ENCODE measurements around a stretch of chr10.

DNA sequence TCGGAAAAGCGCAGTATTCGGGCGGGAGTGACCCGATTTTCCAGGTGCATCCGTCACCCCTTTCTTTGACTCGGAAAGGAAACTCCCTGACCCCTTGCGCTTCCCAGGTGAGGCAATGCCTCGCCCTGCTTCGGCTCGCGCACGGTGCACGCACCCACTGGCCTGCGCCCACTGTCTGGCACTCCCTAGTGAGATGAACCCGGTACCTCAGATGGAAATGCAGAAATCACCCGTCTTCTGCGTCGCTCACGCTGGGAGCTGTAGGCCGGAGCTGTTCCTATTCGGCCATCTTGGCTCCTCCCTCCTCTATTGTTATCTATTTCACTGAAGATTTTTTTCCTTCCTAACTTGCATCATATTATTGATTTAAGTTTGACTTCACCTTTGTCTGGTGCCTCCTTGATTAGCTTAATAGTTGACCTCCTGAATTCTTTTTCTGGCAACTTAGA lies 346.3 kb downstream of the GPR158 start:
- RRBS = no CpG with 5 or more reads among the region's 22 CpGs

GRCh38 chr10:26212186-26212385 lies 4.5 kb upstream of the GAD2 start:
- RRBS = no CpG with 5 or more reads among the region's 6 CpGs

GRCh38 chr10:26512403-26512836 lies 74.3 kb downstream of the APBB1IP start:
- RRBS = no CpG with 5 or more reads among the region's 7 CpGs

DNA sequence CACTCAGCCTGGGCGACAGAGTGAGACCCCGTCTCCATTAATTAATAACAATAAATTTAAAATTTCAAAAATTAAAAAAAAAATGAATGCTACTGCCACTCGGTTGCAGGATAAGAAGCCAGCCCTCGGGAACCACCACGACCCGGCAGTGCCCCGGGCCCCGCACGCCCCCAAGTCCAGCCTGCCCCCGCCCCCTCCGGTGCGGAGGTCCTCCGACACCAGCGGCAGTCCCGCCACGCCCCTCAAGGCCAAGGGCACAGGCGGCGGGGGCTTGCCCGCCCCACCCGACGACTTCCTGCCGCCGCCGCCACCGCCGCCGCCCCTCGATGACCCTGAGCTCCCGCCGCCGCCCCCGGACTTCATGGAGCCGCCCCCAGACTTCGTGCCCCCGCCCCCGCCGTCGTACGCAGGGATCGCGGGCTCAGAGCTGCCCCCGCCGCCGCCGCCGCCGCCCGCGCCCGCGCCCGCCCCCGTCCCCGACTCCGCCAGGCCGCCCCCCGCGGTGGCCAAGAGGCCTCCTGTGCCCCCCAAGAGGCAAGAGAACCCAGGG lies 128.8 kb downstream of the APBB1IP start:
- RRBS = 10% methylated on average over 5 of the region's 58 CpGs

- RRBS = no CpG with 5 or more reads among the region's 7 CpGs
These were observed 122.7 kb upstream of the PDSS1 start for GRCh38 chr10:26574722-26575297.

DNA sequence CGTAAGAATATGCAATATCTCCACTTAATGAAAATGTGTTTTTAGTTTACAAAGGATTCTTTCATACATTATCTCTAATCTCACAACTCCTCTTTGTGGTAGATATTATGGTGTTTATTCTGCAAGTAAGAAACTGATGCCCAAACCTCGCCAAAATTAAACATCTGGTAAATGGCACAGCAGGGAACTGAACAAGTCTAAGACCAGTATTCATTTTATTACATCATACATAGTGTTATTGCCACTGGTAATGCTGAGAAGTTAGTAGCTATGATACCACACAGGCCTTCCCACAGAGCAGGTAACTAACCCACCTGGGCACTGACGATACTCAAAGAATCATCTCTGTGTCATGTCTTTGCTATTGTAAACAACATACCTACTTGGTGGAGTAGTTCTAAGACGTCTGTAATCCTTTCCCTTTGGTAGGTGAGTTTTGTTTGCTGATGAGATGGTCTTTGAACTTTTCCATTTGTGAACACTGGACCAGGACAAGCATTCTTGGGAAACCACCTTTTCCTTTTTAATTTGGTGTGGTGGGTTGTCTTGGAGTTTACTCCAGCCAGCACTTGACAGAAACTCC lies 40.8 kb downstream of the PDSS1 start:
- RRBS = no CpG with 5 or more reads among the region's 4 CpGs

DNA sequence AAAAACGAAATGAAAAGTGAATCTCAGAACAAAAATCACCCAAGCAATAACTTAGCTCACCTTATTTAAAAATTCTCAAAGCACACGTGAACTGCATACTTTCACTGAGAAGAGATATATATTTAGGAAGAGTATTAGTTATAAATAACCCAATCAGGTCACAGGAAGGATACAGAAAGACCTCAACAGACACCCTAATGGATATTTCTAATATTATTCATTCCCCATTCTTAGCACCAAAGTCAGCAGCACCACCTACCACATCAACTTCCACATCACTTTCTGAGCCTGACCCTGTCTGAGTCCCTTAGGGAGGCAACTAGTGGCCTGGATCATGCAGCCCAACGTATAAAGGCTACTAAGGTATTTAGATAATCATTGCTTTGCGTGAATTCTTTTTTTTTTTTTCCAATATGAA lies 2.7 kb downstream of the ABI1 start:
- RRBS = no CpG with 5 or more reads among the region's 4 CpGs

- RRBS = 94% methylated on average over 3 of the region's 23 CpGs
These were observed 85.6 kb upstream of the ABI1 start for GRCh38 chr10:26946285-26946757.

GRCh38 chr10:27136745-27137203 lies 17.4 kb downstream of the YME1L1 start:
- RRBS = no CpG with 5 or more reads among the region's 4 CpGs

DNA sequence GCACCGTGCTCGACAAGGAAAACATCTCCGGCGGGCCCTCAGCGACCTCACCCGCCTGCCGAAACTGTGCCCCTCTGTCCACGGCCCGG lies 154 bp downstream of the YME1L1 start:
- RRBS = 1% methylated on average over 7 of the region's 9 CpGs

DNA sequence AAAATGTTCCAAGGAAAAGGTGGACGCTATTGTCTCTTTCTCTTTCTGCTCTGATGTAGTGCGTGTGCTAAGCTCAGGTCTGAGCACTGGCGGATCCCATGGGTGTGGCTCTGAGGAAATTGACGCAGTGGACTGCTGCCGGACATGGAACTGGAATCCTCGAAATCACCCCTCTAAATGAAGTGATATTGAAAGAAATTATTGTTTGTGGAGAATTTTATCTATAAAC lies 22.2 kb upstream of the ACBD5 start:
- RRBS = no CpG with 5 or more reads among the region's 6 CpGs

- RRBS = no CpG with 5 or more reads among the region's 3 CpGs
These were observed 43.5 kb downstream of the MKX start for GRCh38 chr10:27702063-27702485.

DNA sequence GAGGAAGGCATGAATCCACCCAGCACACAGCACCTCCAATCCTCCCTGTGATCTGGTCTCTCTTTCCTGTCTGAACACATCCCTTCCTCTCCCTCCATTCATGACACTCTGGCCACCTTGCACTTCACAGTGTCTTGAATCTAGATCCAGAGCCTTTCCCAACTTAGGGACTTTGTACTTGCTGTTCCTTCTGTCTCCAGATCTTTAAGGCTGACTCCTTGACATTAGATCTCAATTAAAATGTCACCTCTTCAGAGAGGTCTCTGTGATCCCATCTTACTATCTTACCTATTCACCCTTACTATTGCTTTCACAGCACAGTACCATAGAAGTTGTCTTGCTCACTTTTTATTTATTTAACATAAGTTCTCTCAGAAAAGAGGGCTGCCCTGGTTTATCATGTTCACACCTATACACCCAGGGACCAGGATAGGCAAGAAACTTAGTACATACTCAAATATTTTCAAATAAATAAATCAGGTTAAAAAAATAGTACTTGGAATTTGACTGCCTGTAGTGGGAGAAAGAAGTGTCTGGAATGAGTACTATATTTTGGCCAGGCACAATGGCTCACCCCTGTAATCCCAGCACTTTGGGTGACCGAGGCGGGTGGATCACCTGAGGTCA lies 139.6 kb downstream of the MPP7 start:
- RRBS = no CpG with 5 or more reads among the region's 2 CpGs

GRCh38 chr10:28402877-28403237 lies 100.0 kb upstream of the MPP7 start:
- RRBS = no CpG with 5 or more reads among the region's 4 CpGs

- RRBS = no CpG with 5 or more reads among the region's 8 CpGs
These were observed 40.4 kb upstream of the WAC start for GRCh38 chr10:28492491-28492937.

GRCh38 chr10:28549778-28550277 lies 16.9 kb downstream of the WAC start:
- RRBS = no CpG with 5 or more reads among the region's 8 CpGs

DNA sequence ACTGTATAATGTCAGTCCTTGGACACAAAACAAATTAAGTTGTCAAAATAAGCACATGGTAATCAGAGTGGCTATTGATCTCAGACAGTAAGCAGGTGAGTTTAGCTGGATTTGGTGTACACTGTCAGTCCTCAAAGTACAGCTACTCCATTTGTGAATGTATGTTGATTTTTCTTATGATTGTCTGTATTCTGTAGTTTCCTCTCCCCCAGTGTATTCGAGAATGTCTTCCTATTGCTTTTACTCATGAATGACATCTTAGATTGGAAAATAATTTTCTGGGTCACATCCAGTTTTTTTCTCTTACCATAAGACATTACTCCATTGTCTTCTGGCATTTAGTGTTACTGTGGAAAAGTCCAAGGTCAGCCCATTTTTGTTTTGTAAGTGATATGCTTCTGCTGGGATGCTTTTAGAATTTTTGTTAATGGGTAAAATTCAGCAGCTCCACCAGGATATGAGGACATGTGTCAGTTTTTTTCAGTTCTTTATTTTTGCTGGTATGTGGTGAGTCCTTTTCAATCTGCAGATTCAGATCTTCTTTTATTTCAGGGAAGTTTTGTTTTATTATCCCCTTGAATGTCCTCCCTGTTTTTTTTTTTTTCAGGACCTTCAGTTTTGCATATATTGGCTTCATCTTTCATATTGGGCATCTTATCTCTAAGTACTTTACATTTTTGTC lies 33.6 kb downstream of the WAC start:
- RRBS = no CpG with 5 or more reads among the region's 1 CpG

- RRBS = no CpG with 5 or more reads among the region's 17 CpGs
These were observed 202.6 kb downstream of the BAMBI start for GRCh38 chr10:28879807-28880415.

DNA sequence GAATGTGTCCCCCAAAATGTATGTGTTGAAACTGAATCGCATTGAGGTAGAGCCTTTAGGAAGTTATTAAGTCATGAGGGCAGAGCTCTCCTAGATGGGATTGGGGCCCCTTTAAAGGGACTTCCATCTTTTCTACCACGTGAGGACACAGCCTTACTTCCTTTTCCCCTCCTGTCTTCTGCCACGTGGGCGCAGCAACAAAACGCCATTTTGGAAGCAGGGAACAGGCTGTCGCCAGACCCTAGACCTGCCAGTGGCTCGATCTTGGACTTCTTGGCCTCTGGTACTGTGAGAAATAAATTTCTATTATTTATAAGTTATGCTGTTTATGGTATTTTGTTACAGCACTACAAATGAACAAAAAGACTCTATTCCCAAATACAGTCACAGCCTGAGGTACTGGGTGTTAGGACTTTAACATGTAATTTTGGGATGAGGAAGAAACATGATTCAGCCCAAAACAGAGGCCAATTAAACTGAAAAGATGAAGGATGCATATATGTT lies 201.4 kb upstream of the LYZL1 start:
- RRBS = no CpG with 5 or more reads among the region's 7 CpGs

GRCh38 chr10:29319059-29319658 lies 30.3 kb downstream of the LYZL1 start:
- RRBS = no CpG with 5 or more reads among the region's 15 CpGs

Data from HTR-8/SVneo (cell line).